ENCODE measurements around the genes RP2 and TIMP1.

GRCh38 chrX:43693494-43693879 is 37.4 kb downstream of the MAOA start:
- PRO-cap, 2 experiments, result no peak in any of the 2 experiments

- PRO-cap, 2 experiments, result no peak in any of the 2 experiments
Measured at GRCh38 chrX:43716868-43717893, 61.1 kb downstream of the MAOA start.

GRCh38 chrX:44911408-44911884 is 38.5 kb downstream of the KDM6A start:
- PRO-cap, 2 experiments, result no peak in any of the 2 experiments

- PRO-cap, 2 experiments, result no peak in any of the 2 experiments
Measured at GRCh38 chrX:44928024-44928731, 55.2 kb downstream of the KDM6A start.

- PRO-cap, 2 experiments, result peak in 2 of 2 experiments; most common minus-strand start chrX:44997514 (in 2)
Measured at GRCh38 chrX:44997391-44998358, 124.7 kb downstream of the KDM6A start.

DNA sequence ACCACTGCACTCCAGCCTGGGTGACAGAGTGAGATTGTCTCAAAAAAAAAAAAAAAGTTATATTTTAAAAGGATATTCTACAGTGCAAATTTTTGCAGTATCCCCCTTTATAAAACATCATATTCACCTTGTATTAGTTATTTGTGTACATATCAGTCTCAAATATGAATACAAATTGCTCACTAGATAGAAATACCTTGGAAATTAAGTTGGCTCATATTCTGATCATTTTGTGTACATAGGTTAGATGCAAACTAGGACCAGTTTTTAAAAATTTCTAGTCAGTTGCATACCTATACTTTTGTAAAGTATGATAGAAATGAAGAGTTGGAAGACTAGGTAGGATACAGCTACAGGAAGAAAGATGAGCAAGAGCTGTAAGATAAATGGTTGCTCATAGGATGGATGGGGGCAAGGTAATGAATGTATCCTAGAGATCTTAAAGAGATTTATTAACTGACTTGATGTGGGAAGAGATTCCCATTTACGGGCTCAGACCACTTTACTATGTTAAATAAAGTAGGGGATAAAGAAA is 156.6 kb downstream of the KDM6A start:
- PRO-cap, 2 experiments, result no peak in any of the 2 experiments

GRCh38 chrX:45743062-45743339 is 542.3 kb upstream of the DIPK2B start:
- PRO-cap, 2 experiments, result no peak in any of the 2 experiments

DNA sequence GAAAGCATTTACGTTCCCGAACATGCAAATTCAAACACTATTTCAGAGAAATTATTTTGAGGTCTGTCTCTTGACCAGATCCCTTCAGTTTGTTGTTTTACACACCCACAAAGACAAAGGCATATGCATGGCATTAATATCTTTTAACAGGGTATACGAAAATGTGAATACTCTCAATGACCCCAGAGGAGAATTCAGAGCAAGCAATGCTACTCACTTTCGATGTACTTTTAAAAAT is 566.9 kb upstream of the DIPK2B start:
- PRO-cap, 2 experiments, result no peak in any of the 2 experiments

- PRO-cap, 2 experiments, result peak in 2 of 2 experiments; most common plus-strand start chrX:45806862 (in 2); most common minus-strand start chrX:45806717 (in 1)
Measured at GRCh38 chrX:45806381-45807147, 605.9 kb upstream of the DIPK2B start.

DNA sequence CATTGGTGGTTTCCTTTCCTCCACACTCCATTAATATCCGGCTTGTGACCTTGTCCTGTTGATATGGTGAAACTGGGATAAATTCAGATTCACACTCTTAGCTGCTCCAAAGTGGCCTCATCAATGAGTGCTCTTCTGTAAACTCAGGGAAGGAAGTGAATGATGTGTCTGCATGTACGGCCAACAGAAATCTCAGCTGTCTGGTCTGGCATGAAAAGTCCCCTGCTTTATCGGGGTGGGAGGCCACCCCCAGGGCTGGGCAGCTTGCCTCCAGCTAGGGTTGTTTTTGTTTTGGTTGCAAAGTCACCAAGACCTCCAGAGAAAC is 54.4 kb downstream of the CHST7 start:
- PRO-cap, 2 experiments, result no peak in any of the 2 experiments

DNA sequence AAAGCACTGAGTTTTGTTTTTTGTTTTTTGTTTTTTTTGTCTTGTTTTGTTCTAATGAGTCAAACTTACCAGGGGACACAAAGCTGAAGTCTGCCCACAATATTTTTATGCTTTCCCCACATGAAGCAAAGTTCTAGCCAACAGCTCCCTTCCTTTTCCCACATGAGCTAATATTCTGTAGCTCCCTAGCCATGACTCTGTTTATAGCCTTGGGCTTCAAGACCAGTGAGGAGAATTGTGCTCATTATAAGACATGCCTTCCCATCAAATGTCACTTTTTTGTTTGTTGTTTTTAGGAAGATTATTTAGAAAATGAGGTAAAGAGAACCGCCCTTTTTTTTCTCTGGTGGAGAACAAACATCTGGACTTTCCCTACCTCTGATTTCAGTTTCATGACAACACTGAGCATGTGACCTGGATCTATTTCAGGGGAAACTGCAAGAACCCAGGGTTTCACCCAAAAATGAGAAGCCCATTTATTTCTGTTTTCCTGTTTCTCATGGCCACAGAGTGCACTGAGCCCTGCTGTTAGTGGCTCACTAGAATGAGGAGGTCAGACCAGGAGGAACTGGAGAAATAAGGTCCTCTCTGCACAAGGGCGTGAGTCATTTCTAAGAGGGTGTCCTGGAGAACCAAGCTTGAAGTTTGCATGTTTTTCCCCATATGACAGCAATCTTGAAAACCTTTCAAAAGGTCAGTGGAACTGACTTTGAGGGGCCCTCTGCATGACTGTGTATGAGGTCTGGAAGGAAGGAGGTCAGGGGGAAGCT is 55.0 kb downstream of the CHST7 start:
- PRO-cap, 2 experiments, result no peak in any of the 2 experiments

GRCh38 chrX:46836780-46837777 is at the start of gene RP2:
RP2 (plus strand) TSS chrX:46837043.
- PRO-cap, 2 experiments, result peak in 2 of 2 experiments; most common plus-strand start chrX:46836957 (in 1); most common minus-strand start chrX:46837489 (in 2)

DNA sequence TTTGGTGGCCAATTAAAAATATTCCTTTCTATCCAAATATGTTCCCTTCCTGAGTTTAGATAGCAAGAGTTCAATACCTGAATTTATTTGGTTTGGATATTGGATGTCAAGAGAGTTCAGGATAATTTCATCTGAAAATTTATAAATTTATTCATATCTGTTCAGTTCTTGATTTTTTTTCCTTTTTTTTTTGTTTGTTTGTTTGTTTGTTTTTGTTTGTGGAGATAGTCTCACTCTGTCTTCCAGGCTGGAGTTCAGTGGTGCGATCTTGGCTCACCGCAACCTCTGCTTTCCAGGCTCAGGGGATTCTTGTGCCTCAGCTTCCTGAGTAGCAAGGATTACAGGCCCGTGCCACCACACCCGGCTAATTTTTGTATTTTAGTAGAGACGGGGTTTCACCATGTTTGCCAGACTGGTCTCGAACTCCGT is 9.2 kb downstream of the RBM10 start:
- PRO-cap, 2 experiments, result no peak in any of the 2 experiments

GRCh38 chrX:47192025-47192413 is 1.6 kb upstream of the UBA1 start:
- PRO-cap, 2 experiments, result no peak in any of the 2 experiments

- PRO-cap, 2 experiments, result peak in 1 of 2 experiments; most common minus-strand start chrX:47217759 (in 1)
Measured at GRCh38 chrX:47217400-47218001, 980 bp upstream of the CDK16 start.

DNA sequence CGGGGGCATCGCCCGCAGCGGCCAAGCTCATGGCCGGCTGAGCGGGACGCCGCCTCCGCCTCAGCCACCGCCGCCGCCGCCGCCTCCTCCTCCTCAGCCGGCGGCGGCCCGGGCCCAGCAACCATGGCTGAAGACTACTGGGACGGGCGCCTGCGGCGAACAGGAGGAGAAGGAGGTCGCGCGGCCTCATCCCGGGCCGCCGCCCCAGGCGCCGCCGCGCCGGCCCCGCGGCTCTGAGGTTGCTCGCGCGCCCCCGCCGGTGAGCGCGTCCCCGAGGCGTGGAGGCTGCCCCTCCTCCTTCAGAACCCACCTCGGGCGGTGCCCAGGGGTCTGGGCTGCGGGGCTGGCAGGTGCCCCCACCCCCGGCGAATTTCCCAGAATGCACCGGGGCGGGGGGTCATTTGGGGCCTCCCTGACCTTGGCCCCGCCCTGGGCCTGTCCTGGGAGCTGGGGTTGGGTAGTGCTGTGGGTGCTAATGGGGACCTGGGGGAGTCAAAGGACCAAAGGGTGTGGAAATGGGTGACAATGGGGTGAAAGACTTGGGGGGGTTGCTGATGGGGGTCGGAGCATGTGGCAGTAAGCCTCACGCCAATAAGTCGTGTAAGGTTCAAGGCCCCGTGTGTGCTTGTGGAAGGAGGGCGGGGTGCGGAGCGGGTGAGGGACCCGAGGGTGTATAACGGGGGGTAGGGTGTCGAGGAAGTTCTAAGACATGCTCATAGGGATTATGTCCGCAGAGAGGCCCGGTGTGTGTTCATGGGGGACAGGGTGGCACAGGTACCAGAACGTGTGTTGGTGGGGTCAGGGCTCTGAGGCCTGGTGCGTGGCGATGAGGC is 582 bp downstream of the CDK16 start:
- PRO-cap, 2 experiments, result peak in 2 of 2 experiments; most common plus-strand start position 153 of the sequence (in 1); most common minus-strand start position 235 of the sequence (in 2)

GRCh38 chrX:47358452-47358903 is 11.9 kb upstream of the ZNF157 start:
- PRO-cap, 2 experiments, result peak in 1 of 2 experiments; most common plus-strand start chrX:47358660 (in 1); most common minus-strand start chrX:47358559 (in 1)

- PRO-cap, 2 experiments, result peak in 2 of 2 experiments; most common plus-strand start chrX:47582439 (in 2); most common minus-strand start chrX:47582318 (in 2)
Measured at GRCh38 chrX:47581903-47582730, at the start of gene TIMP1. TIMP1 (plus strand) TSS chrX:47582436.

- PRO-cap, 2 experiments, result no peak in any of the 2 experiments
Measured at GRCh38 chrX:47634041-47635333, 4.8 kb upstream of the CFP start.

GRCh38 chrX:47650636-47651308 is 409 bp upstream of the ELK1 start:
- PRO-cap, 2 experiments, result peak in 2 of 2 experiments; most common plus-strand start chrX:47650712 (in 1); most common minus-strand start chrX:47650801 (in 1)

All from helper T cell (primary cell).